Measurements from ENCODE around the gene NACAD.

DNA sequence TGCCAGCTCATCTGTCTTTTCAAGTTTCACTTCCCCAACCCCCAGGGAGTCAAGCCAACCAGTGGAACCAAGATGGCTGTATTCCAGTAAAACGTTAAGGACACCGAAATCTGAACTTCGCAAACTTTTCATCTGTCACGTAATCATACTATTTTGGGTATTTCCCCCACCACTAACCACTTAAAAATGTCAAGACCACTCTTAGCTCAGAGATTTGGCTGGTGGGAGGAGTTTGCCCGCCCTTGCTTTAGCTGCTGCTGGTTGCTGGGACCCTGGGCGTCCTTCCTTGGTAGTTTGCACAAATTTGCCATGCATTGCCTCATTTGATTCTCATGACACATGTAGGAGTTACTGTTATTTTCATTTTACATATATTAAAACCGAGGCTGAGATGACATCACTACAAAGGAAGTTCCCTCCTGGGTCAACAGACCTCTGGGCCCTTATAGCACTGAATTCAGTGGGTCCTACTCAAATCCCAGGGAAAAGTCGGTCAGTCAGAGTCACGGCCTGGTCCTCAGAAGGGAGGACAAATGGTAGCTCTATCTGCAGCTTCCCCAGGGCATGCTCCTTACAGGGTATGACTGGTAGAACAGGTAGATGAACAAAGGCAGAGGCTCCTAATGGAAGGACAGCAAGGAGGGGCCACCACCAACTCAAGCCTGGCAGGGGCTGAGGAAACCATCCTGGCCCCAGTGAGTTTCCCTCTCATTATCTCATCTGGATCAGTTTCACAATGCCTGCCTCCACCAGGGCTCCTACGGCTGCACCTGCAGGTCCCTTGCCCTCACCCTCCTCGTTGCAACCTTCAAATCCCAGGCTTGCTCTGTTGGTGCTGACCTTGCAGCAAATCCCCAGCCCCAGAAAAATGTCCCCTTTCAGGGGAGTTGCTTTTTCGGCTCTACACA lies 2.0 kb upstream of the MYO1G start:
- PRO-cap = unidirectional peak, plus-strand start at position 474 of the sequence

DNA sequence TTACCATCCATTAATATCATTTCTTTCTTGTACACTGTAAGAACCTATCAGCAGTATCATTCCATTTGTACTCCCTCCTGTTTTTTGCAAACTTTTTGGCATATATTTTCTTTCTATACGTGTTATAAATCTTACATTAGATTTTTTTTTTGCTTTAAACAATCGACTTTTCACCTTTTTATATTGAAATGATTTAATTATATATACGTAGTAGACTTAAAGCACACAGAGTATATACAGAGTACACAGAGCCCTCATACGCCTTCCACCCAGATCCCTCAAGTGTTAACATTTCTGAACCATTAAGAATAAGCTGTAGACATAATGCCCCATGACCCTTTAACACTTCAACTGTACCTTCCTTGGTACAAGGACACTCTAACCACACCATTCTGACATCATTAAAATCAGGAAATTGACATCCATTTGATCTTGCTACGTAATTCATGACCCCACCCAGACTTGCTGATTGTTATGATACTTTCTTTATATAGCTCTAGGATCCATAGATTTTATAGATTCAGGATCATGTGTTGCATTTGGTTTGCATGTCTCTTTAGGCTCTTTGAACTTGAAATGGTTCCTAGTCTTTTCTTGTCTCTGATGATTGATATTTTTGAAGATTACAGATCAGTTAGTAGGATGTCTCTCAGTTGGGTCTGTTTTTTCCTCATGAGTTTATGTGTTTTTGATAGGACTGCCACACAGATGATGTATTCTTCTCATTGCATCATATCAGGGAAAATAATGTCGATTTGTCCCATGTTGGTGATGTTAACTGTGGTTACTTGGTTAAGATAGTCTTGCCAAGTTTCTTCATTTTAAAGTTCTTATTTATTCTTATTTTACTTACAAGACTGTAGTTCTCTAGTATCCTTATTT lies 13.4 kb downstream of the CCM2 start:
- PRO-cap = no peak

- PRO-cap = bidirectional peak, plus-strand start at chr7:45089328, minus-strand start at chr7:45088969
Measured at GRCh38 chr7:45088457-45089919, at the start of gene NACAD. TSS of gene NACAD (minus strand) at chr7:45088969.

DNA sequence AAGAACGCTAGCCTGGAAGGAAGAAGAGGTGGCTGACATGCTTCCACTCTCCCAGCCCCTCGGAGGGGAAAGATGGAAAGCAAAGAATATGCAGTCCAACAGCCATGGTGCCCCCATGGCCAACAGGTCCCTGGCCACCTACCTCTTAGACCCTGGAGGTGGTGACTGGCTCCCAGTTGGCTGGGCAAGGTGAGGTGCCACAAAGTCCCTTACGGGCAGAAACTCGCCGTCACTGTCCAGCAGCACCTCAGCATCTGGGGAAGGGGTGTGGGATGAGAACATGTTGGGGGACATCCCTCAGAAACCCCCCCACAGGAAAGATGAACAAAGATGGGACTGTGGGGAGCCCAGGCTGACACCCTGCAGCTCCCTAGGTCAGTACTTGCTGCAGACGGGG lies 10.1 kb downstream of the TBRG4 start:
- PRO-cap = no peak

DNA sequence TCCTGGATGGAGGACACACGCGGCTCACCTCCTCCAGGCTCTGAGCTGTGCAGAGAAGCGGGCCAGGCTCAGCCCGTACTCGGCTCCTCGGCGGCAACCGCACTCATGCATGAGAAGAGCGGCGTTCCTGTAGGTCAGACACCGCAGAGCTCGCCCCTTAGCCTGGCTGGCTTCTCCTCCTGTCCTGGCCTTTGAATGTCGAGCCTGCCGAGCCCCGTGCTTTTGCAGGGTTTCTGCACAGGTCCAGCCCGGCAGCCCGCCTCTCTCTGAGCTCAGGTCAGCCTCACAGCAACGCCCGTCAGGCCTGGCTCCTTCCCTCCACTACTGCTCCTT lies 9.4 kb upstream of the RAMP3 start:
- PRO-cap = no peak

DNA sequence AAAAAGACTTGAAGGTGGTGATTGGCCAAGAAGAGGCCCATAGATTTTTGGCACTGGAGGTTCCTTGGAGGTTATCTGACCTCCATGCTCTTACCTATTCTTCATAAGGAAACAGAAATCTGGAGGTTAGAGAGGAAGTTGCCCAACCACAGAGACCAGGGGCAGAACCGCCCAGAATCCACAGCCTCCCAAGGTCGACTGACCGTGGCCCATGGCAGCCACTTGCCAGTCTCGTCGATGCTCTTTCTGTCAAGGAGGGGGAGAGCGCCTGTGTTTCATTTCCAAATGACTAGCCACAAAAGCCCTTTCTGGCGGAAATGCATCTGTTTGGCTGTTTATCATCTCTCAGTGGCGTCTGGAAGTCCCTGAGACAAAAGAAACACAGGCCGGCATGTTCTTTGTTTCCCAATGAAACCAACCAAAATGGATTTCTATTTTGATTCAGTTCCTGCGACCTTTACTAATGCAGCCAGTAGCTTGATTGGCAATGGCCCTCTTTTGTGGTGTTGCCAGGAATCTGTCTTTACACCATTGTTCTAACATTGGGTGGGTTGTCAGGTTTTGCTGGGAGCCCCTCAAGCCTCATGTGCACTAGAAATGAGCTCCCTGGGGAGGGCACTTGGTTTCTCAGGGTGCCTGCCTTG lies 2.9 kb downstream of the RAMP3 start:
- PRO-cap = bidirectional peak, plus-strand start at position 217 of the sequence, minus-strand start at position 248 of the sequence

- PRO-cap = no peak
Measured at GRCh38 chr7:45744348-45744988, 128.4 kb downstream of the CCDC201 start.

- PRO-cap = no peak
Measured at GRCh38 chr7:45762737-45763319, 110.1 kb downstream of the CCDC201 start.

DNA sequence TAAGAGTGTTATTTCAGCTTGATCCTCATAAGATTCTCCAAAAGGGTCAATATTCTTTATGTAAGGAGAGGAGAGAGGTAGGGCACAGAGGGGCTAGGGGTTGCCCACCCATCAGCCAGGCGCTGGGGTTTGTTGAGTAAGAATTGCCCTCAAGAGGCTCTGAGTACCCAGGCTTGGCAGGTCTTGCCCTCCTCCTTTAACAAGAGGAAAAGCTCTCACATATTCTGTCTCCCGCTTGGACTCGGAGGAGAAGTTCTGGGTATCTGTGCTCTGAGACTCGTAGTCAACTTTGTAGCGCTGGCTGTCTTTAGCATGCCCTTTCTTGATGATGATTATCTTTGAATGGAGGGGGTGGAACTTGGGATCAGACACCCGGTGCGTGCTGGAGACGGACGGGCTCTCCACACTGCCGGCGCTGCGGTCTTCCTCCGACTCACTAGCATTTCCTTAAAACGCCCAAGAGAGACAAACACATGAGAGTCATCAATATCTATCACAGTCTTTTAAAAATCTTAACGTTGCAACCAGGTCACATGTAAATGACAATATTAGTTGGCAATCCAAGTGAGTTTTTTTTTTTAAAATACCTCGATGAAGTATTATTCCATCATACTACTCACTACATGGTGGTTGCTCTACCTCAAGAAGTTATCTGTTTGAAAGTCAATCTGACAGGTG lies 3.9 kb downstream of the IGFBP3 start:
- PRO-cap = no peak

GRCh38 chr7:46206270-46207138 lies 285.4 kb upstream of the IGFBP3 start:
- PRO-cap = no peak

GRCh38 chr7:46695002-46695641 lies 774.0 kb upstream of the IGFBP3 start:
- PRO-cap = no peak

DNA sequence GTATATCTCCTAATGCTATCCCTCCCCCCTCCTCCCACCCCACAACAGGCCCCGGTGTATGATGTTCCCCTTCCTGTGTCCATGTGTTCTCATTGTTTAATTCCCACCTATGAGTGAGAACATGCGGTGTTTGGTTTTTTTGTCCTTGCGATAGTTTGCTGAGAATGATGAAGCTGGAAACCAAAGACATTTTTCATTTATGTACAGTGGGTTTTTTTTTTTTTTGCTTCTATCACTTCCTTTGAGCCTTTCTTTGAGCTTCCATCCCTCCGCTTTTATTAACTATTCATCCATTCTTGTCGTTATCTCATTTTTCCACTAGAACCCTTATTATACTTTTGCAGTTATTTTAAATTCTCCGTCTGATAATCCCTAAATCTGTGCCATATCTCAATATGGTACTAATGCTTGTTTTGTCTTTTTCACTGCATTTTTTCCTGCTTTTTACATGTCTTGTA lies 780.1 kb downstream of the TNS3 start:
- PRO-cap = no peak

DNA sequence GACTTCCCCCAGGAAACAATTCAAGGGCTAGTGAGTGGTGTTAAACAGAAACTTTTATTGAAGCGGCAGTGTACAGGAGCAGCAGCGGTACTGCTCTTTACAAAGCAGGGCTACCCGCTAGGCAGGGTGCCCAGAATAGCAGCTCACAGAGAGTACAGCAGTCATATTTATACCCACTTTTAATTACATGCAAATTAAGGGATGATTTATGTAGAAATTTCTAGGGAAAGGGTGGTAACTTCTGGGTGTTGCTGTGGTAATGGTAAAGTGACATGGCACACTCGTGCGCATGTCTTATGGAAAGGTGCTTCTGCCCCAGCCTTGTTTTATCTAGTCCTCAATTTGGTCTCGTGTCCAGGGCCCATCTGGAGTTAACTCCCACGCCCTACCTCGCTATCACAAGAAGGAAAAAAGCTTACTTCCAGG lies 612.0 kb downstream of the TNS3 start:
- PRO-cap = no peak

- PRO-cap = no peak
Measured at GRCh38 chr7:47327223-47327845, 254.6 kb downstream of the TNS3 start.

DNA sequence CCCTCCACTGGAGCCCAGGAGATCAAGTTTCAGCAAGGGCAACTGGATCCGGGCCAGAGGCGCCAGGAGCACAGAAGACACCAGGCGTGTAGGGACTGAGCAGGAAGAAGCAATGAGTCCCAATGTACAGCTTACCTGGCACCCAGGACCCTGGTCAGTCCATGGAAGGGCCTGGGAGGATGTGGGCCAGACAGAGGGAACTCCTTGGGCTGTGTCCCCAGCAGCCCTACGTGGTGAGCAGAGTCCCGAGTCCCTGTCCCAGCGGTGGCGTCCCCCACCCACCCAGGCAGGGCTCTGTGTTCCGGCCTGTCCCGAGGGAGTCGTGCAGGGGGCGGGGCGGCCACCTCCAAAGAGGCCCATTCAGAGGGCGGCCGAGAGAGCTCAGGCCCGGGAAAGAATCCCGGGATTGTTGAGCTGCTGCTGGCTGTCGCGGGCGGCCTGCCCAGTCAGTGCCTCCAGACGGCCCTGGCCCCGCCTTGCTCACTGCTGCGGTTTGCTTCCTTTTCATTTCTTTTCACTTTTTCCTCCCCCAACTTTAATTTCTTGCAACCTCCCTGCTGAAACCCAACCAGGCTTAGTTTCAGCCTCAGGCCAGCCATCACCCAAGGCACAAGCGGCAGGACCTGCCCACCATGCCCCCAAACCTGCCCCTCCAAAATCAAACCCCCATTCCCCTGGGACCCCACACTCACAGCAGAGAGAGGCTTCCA lies 253.9 kb downstream of the TNS3 start:
- PRO-cap = bidirectional peak, plus-strand start at position 384 of the sequence, minus-strand start at position 282 of the sequence

- PRO-cap = no peak
Measured at GRCh38 chr7:47361515-47362293, 220.2 kb downstream of the TNS3 start.

DNA sequence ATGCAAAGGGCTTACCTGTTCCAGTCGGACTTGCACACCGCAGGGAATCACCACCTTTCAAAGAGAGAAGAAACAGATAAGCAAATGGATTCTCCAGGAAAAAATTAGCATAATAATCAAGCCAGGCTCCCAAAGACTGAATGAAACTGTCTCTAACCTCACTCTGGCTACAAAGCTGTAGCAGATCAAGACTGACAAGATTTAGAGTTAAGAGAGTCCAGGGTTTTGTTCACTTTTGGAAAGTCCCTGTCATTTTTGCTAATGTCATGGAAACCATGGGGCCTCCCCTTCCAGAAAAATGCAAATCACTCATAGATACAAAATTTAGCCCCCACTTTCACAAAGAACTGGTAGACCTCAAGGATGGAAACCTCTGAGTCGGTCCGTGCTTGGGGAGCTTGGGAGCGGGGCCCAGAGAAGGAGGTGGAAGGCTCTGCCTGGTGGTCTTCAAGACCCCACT lies 100.8 kb downstream of the TNS3 start:
- PRO-cap = no peak

GRCh38 chr7:47540285-47540780 lies 41.6 kb downstream of the TNS3 start:
- PRO-cap = no peak

- PRO-cap = no peak
Measured at GRCh38 chr7:47582443-47582831, 526 bp upstream of the TNS3 start.

DNA sequence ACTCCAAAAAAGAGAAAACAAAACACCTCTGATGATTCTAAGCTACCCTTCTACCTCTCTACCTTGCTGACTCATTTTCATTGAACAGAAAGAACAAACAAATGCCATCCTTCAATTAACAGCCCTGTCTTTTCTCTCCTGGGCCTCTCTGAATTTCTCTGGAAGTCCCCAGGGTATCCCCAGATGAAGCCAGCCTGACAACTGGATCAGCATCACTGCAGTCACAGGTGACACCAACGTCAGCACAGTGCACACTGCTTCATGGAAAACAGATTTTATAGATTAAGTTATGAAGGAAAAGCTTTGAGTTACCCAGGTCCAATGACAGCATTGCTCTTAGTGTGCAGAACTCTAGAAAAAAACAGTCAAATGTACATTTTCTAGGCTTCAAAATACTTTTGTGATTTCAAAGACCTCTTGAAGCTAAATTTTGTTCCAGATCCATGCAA lies 5.6 kb downstream of the HUS1 start:
- PRO-cap = no peak